SEM (cell line): ENCODE data around the gene SCMH1.

DNA sequence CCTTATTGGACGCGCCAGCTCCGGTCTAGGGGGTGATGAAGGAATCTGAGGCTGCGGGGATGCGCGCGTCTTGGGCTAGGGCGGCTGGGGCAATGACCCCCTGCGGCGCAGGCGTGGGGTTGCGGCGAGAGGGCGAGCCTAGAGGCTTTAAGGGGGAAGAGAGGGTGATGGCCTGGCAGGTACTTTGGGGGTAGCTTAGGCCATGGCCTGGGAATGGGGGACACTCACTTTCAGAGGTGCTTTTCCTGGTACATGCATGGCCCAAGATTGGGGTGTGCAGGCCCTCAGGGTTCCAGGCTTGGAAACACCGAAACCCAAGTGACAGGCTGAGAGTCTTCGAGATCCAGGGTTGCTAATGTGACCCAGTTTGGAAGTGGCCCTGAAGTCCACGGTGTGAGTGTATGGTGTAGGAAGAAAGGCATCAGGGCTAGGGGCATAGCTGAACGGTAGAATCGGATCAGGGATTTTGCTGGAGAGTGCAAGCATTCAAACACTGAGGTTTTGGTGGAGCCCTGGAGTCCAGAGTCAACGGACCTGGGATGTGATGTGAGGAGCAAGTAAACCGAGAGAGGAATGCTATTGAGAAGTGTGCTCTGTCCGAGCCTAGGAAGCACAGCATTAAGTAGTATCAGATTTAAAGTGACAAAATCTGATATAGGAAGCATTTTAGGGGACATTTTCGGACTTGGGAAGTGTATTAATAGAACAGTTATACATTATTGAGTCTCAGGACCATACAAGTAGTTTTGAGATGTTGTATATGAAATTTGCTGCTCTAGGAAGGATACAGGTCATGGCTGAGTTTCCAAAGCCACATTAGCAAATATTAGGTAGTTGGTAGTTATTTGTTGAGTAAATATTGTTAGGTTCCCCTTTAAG lies 904 bp downstream of the NFYC start:
- PRO-cap, result bidirectional peak, plus-strand start at position 35 of the sequence, minus-strand start outside the sequence

DNA sequence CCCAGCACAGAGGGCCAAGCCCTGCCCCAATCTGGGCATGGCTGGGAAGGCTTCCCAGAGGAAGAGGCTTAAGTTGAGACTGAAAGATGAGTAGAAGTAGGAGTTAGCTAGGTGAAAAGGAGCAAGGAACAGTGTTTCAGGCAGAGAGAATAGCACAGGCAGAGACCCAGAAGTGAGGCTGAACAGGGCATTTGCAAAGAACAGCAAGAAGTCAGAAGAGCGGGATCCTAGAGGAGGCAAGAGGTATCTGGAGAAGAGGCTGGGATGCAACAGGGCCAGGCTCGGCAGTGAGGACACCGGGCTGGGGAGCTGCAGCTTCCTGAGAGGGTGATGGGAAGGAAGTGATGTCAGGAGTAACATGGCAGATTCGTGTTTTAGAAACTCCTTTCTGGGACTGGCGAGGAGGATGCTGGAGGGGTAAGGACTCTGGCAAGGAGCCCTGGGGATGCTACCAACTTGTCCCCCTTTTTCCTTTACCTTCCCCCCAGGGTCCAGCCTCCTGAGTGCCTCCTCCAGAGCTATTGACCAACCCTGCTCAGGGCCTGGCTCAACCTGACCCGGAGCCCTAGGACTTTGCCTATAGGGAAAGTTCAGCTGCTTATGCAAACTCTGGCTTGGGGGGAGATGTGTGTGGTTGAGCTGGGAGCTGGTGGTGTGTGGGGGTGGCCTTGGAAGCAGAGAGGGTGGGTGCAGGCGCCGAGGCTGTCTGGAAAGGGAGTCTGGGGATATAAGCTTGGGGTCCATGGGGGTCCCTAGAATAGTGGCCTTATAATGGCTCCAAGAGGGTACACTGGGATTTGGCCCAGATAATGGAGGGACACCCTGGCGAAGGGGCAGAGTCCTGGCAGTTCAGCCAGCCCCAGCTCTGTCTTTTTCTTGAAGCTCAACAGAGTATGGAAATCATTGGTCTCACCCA lies 13.9 kb downstream of the KCNQ4 start:
- PRO-cap, result no peak

DNA sequence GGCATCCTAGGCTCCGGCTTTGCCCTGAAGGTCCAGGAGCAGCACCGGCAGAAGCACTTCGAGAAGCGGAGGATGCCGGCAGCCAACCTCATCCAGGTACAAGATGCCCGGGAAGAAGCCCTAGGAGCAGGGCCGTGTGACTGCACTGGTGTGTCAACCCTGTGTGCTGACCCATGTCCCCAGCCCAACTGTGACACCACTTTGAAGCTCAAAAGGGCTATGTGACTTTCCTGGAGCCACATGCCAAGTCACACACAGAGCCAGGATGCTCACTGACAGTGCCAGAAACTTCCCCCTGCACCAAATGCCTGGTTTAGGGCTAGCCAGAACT lies 36.5 kb downstream of the KCNQ4 start:
- PRO-cap, result no peak

- PRO-cap, result no peak
Measured at GRCh38 chr1:40930205-40930498, 49.3 kb upstream of the CTPS1 start.

DNA sequence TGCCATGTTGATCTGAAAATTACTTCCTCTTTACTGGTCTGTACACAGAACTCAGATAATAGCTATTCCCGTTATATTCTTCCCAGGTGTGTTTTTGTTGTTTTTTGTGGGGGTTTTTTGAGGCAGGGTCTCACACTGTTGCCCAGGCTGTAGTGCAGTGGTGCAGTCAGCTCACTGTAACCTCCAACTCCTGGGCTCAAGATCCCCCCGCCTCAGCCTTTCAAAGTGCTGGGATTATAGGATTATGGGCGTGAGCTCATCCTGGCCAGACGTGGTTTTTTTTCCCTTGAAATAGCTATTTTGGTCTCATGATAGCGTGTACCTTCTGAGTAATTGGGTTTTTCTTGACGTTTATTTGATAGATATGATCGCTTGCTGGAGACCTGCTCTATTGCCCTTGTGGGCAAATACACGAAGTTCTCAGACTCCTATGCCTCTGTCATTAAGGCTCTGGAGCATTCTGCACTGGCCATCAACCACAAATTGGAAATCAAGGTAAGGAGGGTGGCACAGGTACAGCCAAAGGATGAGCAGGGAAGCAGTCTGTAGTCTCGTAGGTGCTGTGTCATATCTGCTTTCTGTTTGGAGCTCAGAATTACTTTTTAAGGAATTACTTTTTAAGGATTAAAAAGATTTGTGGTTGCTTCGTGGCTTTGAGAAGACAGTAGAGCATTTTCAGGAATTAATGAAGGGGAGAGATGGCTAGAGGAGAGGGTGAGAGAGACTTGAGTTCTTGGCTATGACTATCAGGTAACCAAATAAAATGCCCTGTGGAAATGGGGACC lies 17.7 kb downstream of the CTPS1 start:
- PRO-cap, result no peak

- PRO-cap, result no peak
Measured at GRCh38 chr1:41002826-41003380, 18.6 kb downstream of the SLFNL1 start.

GRCh38 chr1:41113154-41113584 lies 91.6 kb upstream of the SLFNL1 start:
- PRO-cap, result no peak

DNA sequence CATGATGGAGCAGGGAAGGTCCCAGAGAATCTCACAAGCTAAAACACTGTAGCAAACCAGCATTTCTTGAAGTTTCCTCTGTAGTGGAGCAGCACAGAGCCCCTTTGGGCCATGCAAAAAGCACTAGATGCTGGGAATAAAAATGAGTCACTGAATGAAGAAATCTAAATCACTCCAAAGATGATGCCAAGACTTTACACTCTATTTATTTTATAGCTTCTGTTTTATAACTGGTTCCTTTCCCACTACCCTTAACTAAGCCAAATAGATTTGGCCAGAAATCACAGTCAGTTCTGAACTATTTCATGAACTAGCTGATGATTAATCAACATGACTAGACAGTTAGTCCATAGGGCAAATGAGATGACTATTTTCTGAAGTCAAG lies 89.5 kb downstream of the SCMH1 start:
- PRO-cap, result no peak

DNA sequence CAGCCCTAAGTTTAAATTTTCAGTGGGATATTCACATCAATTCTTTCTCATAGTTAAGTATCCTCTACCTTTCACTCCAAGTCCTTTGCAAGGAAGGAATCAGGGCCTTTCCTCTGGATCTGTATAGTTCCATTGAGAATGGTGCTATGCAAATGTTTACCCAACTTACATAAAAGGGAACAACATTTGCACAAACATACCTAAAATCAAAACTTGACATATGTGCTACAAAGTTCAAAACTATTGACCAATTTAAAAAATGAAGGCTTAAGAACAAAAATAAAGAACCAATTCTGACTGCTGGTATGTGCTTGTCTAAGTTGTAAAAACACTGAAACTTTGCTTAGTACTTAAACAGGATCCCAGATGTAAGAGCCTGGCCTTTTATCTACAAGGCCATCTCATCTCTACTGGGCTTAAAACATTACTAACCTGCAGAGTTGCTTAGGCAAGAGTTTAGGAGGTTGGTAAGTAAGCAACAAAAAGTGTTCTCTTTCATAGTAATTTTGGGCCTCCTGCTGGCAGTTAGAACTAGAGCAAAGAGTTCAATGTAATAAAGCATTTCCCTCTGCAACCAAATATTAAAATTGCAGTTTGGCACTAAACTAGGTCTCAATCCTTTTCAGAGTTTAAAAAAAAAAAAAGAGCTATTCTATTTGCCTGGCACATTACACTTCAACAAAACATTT lies 2.0 kb downstream of the SCMH1 start:
- PRO-cap, result no peak

GRCh38 chr1:41241958-41242909 lies at the start of gene SCMH1:
Gene SCMH1, minus strand, starts transcription at chr1:41242306.
- PRO-cap, result bidirectional peak, plus-strand start at chr1:41242329, minus-strand start at chr1:41242117; bidirectional peak, plus-strand start at chr1:41242901, minus-strand start at chr1:41242692

DNA sequence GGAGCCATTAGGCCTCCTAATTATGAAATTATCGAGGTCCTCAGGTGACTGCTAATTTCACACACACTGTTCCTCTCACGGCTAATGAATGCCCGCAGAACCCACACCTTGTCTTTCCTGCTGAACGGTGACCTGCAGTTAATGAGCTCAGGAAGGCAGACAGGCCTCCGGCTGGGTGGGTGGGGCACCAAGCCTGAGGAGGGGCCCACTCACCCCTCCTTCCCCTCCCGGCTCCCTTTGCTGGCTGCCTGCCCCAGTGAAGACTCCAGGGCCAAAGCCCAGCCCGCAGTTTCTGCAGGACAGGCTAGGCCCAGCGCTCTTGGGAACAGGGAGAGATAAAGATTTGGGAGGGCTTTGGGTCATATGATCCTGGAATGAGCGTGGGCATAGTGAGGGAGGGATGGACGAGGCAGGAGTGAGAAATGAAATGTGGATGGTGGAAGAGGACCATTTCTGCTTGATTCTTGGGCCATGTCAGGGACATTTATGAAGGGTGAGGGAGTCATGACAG lies 96.8 kb downstream of the EDN2 start:
- PRO-cap, result no peak

DNA sequence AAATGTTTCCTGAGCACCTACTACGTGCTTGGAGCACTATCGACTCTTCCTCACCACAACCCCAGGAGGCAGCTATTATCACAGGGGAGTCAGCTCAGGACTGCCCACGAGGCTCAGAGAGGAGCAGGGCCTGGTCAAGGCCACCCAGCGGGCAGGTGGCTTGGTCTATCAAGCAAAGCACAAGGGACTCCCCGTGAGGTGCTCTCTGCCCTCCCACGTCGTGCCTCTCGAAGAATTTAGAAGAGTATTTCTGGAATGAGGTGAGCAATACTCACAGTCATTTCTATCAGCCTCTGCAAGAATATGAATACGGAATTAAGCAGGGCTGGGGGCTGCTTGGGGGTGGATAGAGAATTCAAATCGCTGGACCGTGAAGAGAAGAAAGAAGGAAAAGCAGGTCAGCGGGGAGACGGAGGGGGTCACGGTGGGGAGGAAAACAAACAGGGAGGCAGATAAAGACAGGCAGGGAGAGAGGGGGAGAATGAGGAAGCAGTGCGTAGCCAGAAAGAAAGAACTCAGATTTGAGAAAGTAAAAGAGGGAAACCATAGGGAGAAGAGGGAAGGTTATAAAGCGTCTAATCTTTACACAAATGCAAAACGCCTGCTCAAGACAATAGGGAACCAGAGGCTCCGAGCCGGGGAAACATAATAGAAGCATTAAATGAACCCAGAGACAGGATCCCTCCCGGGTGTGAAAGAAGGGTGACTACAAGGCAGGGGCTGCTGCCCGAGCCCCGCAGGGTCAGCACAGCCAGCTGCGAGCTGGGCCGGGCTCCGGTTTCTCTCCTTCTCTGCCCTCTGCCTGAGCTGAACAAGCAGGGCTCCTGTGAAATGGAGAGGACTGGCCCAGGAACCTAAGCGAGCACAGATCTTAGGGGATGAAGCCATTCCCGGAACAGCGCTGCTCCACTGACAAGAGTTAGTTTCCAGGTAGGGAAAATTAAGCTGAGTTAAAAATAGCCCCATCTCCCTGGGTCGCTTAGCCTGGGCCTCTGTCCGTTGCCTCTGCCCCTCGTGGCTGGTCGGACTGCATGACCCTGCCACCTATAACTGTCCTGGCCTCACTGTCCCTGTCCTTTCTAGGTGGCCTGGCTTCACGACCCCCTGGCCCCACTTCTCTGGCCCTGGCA lies 2.1 kb upstream of the EDN2 start:
- PRO-cap, result no peak

GRCh38 chr1:41501482-41502127 lies 17.1 kb upstream of the EDN2 start:
- PRO-cap, result no peak

- PRO-cap, result unidirectional peak, plus-strand start at chr1:41728546; unidirectional peak, plus-strand start at chr1:41729013
Measured at GRCh38 chr1:41728307-41729345, 190.1 kb downstream of the HIVEP3 start.

DNA sequence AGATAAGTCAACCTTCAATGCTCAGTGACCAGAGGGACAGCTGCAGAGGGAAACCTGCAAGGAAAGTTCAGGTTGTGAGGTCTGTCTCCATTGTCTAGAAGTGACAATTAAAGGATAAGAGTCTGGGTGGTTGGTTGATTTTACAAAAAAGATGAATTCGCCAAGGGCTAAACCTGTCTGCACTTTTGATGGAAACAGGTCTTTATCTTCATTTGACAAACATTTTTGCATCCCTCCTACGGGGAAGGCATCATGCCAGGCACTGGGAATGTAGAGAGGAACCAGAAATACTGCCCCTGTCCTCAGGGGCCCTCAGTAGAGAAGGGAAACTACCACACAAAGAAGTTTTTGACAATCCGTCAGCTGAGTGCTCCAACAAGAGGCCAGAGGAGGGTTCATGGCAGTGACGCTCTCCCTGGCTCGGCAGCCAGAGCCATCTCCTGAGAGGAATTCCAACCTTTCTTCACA lies 154.2 kb downstream of the HIVEP3 start:
- PRO-cap, result no peak

DNA sequence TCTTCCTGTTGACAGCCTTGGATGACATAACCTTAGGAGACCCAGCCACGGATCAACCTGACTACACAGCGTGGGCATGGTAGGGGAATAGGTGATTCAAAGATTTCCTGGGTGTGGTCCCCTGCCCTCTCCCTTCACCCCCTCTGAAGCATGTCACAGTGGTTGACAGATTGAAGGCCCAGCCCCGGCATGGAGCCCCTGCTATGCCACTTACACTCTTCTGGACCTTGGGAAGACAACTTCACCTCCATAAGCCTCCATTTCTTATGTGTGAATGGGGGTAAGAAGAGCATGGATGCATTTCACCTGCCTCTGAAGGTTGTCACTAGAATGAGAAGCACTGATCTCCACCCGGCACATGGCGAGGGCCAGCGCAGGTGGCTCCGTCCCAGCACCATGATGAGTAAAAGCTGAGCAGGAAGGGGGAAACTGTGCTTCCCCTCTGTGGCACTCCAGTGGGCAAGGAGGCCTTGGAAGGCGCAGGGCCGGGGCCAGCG lies 112.4 kb downstream of the HIVEP3 start:
- PRO-cap, result no peak

- PRO-cap, result no peak
Measured at GRCh38 chr1:41806745-41807160, 112.0 kb downstream of the HIVEP3 start.

GRCh38 chr1:41807330-41807873 lies 111.3 kb downstream of the HIVEP3 start:
- PRO-cap, result no peak

DNA sequence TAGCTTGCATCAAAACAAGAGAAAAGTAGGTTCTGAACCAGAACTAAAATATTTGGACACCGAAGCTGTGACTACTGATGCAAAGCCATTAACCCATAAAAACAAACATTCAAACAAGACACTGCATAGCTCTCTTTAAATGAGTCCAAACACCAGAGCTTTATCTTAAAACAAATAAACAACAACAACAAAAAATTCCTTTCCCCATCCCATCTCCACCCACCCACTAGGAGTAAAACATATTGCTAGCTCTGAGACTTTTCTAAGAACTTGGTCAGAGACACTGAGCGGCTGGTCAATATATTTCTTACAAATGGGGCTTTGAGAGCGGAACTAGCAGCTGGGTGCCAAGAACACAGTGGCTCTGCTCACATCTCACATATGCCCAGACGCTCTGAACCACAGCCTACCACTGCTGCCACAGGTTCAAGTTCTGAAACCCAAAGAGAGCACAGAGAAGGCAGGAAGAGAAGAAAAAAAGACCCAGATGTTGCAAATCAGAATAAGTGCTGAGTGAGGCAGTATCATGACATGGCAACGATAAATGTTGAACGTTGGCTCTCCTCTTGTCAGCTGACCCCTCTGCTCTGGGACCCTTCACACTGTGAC lies 26.6 kb downstream of the HIVEP3 start:
- PRO-cap, result no peak

DNA sequence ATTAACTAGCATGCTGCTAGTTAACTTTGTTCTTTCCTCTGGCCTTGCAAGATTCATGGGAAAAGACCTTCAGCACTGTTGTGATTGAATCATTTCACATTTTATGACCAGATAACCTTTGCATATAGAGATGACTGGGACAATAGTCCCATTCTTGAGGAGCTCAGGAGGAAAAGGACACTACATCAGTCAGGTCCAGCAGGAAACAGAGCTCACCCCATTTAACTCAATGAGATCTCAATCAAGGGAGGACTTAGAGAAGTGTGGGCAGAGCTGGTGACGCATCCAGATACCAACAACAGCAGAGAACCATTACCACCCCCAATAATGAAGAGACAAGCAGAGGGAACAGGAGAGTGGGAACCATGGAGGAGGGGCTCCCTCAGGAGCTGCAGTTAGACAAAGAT lies 109.4 kb upstream of the GUCA2B start:
- PRO-cap, result no peak